Thoracic aorta endothelial cell (primary cell): Measurements from ENCODE around the genes SLC47A2 and LGALS9B.

- CAGE, long polyA plus RNA = no peak
These were observed 17.6 kb downstream of the EPN2 start for GRCh38 chr17:19254665-19255337.

GRCh38 chr17:19317157-19318016 lies 45.1 kb downstream of the B9D1 start:
- CAGE, long polyA plus RNA = no peak

GRCh38 chr17:19322828-19323632 lies 39.5 kb downstream of the B9D1 start:
- CAGE, long polyA plus RNA = no peak

- CAGE, long polyA plus RNA = no peak
These were observed 23.8 kb downstream of the B9D1 start for GRCh38 chr17:19338516-19339284.

- CAGE, long polyA plus RNA = no peak
These were observed 563 bp downstream of the SLC47A1 start for GRCh38 chr17:19534040-19534794.

DNA sequence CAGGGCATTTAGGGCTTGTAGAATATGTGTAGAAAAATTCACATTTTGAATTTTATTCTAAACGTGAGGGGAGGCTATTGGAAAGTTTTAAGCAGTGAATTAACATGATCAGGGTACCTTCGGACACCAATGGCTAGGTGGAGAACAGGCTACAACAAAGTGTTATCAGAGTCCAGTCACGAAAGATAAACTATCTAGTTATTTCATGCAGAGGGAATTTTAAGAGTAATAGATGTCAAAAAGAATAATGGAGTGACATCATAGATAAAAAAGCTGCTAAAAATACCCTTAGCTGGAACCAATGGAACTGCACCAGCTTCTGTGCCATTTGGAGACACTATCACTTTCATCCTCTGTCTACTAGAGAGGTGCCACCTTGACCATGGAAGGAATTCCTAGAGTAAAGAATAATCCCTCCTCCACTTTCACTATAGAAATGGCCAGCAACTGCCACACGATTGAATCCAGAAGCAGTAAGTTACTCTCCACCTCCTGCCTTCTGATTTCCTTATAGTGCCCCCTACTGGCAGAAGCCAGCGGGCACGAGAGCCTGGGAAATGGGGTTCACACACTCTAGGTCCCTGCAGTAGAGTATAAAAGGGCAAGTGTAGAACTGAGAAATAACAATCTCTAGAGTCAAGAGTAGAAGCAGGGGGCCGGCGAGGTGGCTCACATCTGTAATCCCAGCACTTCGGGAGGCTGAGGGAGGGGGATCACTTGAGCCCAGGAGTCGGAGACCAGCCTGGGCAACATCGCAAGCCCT lies 2.8 kb upstream of the ALDH3A2 start:
- CAGE, long polyA plus RNA = no peak

DNA sequence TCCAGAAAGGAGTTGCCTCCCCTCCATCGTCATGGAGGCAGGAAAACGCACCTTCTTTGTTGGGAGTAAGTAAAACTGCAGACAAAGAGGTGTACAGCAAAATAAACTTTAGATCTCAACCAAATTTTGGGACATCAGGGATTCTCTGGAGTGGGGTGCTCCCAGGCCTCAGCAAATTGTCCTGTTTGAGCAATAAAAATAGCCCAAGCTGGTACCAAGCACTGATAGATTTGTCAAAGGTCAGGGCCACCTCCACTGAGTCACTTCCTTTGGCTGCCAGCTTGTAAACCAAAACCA lies 1.6 kb upstream of the ALDH3A2 start:
- CAGE, long polyA plus RNA = no peak

DNA sequence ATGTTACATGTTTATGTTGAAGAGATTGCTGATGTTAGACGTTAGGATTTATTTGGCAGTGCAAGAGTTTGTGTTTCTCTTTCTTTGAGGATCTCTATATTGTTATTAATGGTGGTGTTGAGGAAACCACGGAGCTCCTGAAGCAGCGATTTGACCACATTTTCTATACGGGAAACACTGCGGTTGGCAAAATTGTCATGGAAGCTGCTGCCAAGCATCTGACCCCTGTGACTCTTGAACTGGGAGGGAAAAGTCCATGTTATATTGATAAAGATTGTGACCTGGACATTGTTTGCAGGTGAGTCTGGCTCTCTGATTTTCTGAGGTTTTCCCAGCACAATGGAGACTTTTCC lies 7.7 kb downstream of the ALDH3A2 start:
- CAGE, long polyA plus RNA = no peak

- CAGE, long polyA plus RNA = no peak
These were observed at the start of gene SLC47A2 for GRCh38 chr17:19716326-19717172. Gene SLC47A2 (minus strand): TSS chr17:19716584.

GRCh38 chr17:19969822-19970737 lies 7.5 kb downstream of the AKAP10 start:
- CAGE, long polyA plus RNA = no peak

DNA sequence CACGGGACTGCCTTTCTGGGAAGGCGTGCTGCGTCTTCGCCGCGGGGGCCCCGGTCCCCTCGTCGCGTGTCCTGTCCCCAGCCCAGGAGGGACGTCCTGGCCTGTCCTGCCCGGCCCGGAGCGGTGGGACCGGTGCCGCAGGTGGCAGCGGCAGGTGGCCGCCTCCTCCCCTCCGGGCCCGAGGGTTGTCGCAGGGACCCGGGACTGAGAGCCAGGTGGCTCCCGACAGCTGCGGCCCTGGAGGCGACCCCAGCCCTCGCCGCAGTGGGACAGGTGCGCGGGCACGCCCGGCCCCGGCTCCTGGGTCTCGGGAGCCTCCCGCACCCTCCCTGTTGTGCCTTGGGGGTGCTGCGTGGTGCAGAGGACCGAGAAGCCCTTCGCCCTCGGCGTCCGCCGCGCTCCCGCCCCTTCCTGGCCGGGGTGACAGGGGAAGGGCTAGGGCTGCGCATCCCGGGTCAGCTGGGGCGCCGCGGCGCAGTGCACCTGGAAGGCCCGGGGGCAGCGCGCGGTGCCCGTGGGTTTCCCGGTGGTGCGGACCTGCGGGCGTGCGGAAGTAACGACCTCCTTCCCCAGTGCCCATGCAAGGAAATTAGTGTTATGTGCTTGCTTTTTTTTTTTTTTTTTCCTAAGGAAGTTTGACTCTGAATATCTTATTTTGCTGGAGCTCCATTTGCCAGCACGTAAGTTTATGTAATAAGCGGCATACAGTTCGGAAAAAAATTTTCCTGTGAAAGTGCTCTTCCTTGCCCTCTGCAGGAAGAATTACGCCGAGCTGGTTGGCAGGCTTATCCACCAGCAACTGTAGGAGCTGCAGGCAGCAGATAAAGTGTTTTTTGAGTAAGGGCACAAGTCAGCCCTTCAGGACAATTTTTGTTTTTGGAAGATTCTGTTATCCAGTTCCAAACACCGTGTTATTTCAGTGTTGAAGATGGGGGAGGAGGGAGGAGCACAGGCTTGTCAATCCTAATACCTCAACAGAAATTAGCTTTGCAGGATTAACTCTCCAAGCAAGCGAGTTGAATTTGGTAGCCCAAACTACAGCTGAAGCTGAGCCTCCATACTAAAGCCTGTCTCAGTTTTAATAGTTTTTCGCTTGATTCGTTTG lies 731 bp downstream of the SPECC1 start:
- CAGE, long polyA plus RNA = no peak

GRCh38 chr17:20467061-20467594 lies at the start of gene LGALS9B:
Gene LGALS9B (minus strand): TSS chr17:20467539.
- CAGE, long polyA plus RNA = no peak

DNA sequence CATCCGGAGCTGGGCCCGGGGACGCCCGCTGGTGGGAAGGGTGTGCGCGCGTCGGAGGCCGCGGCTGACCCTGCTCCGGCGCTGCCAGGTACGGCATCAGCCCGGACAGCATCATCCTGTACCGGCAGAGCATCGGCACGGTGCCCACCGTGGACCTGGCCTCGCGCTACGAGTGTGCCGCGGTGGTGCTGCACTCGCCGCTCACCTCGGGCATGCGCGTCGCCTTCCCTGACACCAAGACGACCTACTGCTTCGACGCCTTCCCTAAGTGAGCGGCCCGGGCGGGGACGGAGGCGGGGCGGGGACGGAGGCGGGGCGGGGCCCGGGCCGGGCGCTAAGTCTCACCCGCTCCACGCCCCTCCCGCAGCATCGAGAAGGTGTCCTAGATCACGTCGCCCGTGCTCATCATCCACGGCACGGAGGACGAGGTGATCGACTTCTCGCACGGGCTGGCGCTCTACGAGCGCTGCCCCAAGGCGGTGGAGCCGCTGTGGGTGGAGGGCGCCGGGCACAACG lies 199.1 kb downstream of the USP22 start:
- CAGE, long polyA plus RNA = no peak

DNA sequence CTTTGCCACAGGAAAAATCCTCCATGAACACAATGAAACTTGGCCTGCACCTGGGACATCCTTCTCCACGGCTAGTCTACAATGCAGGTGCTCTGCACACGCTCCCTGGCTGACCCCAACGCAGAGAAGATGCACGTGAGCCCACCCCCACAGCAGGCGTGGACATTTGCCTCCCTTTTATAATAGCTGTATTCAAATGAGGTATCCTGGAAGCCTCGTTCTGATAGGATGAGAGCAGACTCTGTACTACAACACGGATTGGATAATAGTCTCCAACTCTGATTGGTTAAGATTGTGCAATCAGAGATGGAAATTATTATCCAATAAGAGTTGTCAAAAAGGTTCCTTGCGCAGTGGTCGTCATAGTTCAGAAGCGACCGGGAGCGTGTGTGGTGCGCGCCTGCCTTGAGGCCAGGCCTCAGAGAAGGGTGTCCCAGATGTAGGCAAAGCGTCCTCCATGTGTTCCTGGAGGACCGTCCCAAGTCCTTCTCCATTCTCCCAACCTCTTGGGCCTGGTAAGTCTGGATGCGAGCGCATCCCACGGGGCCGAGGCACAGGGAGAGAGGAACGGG lies 104.6 kb downstream of the USP22 start:
- CAGE, long polyA plus RNA = no peak

DNA sequence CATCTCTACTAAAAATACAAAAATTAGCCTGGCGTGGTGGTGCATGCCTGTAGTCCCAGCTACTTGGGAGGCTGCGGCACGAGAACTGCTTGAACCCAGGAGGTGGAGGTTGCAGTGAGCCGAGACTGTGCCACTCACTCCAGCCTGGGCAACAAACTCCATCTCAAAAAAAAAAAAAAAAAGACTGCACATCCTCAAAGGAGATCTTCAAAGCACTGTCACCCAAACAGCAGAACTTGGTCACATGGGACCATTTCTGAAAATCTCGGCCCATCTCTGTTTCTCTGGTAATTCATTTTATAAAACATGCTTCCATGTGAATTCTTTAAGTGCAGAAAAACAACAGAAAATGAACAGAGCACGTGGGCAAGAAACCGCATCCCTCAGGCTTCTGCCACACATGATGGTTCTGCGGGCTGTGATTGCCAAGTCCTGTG lies 41.9 kb downstream of the USP22 start:
- CAGE, long polyA plus RNA = no peak

- CAGE, long polyA plus RNA = no peak
These were observed 30.2 kb downstream of the USP22 start for GRCh38 chr17:21012321-21013227.

DNA sequence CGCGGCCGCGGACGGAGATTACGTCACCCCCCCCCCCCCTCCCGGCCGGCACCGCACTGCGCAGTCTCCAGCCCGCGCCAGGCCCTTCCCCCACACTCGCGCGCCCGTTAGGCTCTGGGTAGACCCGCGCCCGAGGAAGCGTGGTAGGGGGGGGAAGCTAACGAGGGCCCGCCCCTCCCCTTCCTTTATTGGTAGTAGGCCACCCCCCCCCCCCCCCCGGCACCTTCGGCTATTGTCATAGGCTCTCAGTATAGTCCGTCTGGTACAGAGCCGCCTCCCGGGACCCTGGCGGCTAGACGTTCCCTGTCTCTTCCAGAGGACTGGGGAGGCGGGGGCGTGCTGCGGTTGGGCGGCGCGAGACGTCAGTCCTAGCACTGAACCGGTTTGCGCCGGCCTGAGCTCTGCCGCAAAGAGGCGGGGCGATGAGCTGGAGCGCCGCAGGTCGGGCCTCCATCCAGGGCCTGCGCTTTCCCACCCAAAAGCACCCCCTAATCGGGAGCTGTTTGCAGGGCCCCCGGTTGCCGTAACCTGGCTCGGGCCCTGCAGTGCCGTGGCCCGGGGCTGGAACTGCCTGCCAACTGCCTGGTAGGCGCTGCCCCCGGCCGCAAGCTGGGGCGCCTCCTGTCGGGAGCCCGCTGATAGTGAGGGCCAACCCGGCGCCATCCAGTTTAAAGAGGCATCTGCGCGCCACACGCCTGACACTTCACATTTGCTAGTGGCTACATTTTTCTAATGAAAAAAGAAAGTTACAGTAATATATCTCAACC lies 470 bp upstream of the USP22 start:
- CAGE, long polyA plus RNA = no peak

DNA sequence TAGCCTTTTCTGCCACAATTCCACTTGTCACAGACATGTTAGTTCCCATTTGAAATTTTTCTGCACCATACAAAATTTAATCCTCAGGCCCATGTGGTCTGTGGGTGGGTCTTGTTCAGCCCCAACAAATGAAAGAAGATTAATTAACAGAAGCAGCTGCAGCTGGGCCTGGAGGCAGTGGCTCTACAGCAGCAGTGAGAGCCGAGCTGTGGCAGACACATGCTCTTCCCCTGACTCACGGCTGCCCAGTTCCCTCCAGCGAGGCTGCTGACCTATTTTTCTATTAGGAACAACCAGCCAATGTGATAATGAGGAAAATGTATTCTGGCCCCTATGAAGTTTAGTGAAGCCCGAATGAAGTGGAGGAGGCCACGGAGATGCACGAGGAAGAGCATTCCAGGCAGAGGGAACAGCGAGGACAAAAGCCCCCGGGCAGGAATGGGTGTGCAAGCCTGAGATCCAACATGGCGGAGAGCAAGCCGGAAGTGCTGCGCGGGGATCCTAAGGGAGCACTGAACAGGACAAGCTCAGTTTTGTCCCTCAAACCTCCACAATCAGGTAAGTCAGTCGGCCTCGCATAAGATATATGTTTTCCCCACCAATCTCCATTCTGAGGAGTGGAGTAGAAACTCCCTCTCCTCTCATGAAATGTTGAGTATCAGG lies 32.7 kb upstream of the USP22 start:
- CAGE, long polyA plus RNA = no peak

GRCh38 chr17:21125849-21126290 lies 894 bp upstream of the DHRS7B start:
- CAGE, long polyA plus RNA = no peak

GRCh38 chr17:21140997-21141411 lies 14.2 kb downstream of the DHRS7B start:
- CAGE, long polyA plus RNA = no peak